Jejunum (tissue), 1 donor: ENCODE measurements around a stretch of chr18.

DNA sequence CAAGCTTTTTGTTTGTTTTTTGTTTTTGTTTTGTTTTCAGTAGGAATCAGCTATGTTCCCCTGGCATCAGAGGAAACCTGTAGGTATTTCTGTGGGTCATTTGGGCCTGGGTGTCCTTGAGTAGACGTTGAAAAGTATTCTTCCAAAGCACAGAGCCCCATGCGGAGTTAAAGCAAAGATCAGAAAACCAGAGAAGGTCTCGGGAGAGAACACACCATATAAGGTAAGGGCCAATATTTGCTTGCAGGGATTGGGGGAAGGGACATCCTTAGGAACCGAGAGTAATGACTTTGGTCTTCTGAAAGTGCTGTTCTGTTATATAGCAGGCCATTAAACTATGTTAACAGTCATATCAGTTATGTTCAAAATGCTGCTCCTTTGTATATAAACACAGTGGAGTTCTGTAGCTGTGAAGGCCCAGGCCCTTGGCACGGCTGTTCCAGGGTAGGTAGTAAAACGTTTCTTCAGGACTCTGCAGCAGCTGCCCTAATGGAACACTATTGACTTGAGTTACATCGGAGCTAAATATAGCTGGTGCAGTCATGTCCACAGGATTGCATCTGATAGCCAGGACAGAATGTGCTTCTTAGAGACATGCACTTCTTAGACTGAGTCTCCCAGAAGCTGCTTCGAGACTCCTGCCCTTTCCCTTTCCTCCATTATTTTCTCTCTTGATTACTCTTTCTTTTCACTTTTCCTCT, 122.3 kb downstream of the SETBP1 start:
- PRO-cap = no peak

DNA sequence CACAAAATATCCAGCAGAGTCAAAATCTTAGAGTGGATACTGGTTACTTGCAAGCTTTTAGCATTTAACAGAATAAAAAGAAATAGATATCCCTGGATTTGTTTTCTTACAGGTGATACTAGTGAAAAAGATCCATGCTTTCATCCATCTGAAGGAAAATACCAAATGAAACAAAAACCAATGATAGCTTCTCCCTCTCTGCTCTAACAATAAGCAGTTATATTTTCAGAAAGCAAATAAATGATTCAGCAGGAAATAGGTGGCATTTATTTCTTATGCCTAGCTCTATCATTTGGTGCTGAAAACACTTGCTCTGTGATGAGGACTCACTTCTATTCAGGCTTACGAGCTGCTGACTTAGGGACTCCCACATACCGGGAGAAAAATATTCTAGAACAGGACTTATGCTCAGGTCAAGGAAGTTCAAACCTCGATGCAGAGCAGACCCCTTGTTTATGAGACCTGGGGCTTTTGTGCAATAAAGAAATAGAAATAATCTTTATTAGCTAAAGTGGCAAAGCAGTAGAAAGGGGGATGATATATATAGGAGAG, 142.6 kb downstream of the SETBP1 start:
- PRO-cap = no peak

GRCh38 chr18:45326606-45326854, 288.7 kb upstream of the SLC14A2 start:
- PRO-cap = no peak

DNA sequence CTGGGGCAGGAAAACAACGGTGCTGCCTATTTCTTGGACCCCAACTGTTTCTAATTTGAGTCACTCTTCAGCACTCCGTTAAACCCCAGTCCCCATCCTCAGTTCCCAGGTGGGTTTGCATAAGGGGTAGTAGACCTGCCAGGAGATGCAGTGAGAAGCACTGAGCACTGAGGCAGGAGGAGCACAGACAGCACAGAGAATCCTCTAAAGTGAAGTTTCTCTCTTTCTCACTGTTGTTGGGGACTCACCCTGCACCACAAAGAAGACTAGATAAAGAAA, 37.3 kb upstream of the SLC14A1 start:
- PRO-cap = no peak

DNA sequence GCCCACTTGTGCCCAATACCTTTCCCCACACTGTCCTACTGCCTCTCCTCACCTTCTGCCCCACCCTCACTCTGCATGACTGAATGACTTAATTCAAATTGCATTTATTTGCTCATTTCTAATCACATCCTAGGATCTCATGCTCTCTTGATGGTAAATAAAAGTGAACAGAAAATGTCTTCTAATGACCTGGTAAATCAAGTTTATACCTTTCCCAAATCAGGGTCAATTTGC, 22.9 kb upstream of the SIGLEC15 start:
- PRO-cap = no peak

- PRO-cap = no peak
These were observed 22.3 kb upstream of the SIGLEC15 start for GRCh38 chr18:45803158-45803561.

DNA sequence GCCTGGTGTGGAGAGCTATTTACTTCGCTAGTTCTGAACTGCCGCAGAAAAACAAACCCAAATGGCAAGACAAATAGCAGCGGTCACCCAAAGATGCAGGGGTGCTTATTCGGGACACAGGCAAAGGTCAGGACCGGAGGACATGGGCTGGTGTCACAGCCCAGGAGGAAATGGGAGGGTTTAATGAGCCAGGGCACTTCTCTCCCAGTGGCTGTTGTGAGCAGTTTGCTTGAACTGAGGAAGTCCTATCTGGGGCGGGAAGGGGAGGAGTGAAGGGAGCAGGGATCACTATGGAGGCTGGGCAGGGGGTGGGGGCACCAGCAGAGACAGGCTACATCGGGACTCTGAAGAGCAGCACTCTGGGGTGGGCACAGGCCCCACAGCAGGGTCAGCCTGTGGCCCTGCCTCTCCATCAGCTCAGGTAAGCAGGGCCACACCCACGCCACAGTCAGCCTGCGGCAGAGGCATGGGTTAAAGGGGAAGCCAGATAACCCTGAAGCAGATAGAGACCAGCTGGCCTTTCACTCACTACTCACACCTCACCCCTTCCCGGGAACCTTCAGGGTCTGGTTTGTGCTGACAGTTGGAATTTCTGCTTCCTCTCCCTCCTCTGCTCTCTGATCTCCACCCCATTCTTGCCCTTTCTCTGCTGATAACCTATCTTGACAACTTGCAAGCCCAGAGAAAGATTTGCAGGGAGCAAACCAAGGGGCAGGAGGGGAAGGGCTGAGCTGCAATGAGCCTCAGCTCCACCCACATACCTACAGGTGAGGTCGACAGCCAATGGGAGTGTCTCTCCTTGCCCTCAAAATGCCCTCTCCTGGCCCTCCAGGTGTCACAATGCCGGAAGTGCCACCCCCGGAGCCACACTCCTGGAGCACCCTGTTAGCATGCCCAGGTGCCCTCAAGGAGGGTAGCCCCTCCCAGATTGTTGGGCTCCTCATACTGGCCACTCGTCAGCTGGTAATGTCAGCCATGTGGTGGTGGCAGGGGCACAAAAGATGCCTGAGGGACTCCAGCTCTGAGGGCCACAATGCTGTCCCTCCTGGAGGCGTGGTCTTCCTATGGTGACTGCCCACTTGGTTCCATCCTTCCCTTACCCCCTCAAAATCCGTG, 3.6 kb downstream of the SIGLEC15 start:
- PRO-cap = bidirectional peak, plus-strand start at position 295 of the sequence, minus-strand start at position 216 of the sequence; unidirectional peak, minus-strand start at position 446 of the sequence; bidirectional peak, plus-strand start at position 835 of the sequence, minus-strand start at position 559 of the sequence

DNA sequence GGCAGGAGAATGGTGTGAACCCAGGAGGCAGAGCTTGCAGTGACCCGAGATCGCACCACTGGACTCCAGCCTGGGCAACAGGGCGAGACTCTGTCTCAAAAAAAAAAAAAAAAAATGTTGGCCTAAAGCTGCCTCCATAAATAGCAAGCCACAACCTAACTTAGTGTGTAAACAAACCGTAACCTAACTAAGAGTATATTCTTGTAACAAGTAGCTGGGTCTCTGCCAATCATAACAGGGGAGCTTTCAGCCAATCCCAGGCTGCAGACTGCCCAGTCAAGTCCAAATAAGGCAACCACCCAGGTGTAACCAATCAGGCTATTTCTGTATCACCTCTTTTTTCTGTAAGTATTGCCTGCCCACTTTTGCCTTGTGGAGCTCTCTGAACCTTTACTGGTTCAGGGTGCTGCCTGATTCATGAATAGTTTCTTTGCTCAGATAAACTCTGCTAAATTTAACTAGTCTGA, 4.6 kb downstream of the PSTPIP2 start:
- PRO-cap = no peak

DNA sequence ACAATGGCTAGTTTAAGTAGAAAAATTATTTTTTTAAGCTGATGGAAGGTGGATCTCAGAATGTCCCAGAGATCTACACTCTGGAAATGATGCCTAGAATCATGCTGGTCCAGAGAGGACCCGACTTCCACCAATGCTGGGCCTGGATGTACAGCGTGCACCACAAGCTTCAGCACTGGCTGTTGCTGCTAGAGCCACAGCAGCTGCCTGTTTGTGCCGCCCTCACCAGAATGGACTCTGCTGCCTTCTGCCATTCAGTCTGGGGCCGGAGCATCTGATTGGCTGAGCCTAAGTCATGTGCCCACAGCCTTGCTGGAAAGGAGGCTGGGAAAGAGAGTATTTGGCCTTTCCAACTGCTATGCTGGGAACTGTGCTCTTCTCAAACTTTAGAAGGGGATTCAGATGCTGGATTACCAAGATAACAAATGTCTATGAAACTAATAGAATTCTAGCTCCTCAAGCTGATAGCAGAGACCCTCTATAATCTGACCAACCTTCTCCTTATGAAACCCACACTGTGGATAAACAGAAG, 4.0 kb upstream of the LOXHD1 start:
- PRO-cap = no peak

DNA sequence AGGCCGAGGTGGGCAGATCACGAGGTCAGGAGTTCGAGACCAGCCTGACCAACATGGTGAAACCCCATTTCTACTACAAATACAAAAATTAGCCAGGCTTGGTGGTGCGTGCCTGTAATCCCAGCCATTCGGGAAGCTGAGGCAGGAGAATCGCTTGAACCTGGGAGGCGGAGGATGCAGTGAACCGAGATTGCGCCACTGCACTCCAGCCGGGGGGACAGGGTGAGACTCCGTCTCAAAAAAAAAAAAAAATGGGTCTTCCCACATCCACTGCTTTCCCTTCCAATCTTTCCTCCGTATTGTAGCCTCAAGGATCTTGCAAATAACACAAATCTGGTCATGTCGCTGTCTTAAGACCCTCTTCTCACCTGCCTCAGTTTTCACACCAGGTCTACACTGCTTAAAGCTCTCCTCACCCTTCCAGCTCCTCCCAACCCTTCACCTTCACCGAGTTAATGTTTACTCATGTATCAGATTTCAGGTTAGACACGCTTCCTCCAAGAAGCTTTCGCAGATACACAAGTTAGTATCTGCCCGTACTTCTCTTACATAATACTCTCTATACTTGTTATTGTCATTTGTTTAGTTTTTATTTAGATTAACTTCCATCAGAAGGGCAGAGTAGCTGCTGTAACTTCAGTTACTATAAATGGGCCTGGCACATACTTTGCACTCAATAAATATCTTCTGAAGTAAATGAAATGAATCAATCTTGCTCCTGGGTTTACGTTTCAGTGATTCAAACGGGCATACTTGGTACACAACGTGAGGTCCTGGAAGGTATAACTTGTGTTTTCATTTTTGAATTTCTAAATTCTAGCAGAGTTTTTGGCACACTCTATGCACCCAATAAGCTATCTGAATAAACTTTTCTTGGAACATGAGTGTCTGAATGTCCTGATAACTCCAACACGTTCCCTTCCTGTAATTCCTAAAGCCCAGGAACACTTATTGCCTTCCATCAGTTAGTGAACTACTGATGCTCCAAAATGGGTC, 1.4 kb downstream of the IER3IP1 start:
- PRO-cap = no peak

- PRO-cap = bidirectional peak, plus-strand start at chr18:47930765, minus-strand start at chr18:47931118; bidirectional peak, plus-strand start at chr18:47931320, minus-strand start at chr18:47931237
These were observed 693 bp upstream of the SMAD2 start for GRCh38 chr18:47930930-47931773.

DNA sequence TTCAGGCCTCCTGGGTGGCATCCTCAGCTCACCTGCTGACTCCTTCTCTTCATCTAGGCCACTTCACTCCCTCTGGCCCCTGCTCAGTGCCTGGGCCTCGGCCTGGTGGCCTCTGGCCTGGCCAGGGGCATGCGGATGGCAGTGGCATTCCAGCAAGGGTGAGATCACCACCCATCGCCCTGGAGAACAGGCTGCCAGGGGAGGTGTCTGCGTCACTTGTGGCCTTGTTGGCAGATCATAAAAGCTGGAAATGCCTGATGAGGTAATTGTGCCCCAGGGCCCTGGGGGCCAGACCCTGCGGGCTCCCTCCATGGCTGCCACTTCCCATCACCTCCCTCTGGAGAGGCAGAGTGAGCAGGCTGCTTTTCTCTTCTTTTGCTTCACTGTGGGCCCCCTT, 72.5 kb upstream of the SMAD2 start:
- PRO-cap = no peak

- PRO-cap = no peak
These were observed 205.2 kb upstream of the SMAD2 start for GRCh38 chr18:48135571-48136119.

GRCh38 chr18:48553125-48553745, 14.4 kb downstream of the CTIF start:
- PRO-cap = no peak

- PRO-cap = no peak
These were observed 124.8 kb downstream of the CTIF start for GRCh38 chr18:48663525-48664234.

DNA sequence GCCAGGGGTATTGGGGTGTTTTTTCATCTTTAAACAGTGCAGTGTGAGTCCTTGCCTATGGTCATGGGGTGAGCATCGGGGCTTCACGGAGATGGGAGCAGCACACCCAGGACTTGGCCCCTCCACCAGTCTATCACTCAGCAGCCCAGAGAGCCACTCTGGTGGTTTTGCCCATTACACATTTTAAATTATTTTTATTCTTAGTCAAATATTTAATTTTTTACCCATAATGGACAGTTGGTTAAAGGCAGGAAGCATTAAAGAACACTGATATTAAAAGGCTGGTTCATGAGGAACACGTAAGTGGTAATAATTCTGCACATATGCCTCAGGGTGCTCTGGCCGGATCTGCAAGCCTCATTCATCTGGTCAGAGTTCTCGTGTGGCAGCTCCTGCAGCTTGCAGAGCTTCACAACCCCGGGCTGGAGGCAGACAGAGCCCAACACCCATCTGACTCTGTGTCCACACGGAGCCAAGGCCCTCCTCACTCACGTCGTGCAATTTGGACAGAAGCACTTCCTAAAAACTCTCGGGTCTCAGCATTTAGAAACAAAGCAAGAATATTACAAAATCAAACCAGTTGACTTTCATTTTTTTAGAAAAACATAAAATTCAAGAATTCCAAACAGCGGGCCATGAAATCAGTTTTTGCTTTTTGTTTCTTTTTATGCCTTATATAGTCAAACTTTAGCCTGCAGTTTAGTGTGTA, 204.1 kb downstream of the CTIF start:
- PRO-cap = no peak

- PRO-cap = no peak
These were observed 149.9 kb downstream of the SMAD7 start for GRCh38 chr18:48800676-48801386.

DNA sequence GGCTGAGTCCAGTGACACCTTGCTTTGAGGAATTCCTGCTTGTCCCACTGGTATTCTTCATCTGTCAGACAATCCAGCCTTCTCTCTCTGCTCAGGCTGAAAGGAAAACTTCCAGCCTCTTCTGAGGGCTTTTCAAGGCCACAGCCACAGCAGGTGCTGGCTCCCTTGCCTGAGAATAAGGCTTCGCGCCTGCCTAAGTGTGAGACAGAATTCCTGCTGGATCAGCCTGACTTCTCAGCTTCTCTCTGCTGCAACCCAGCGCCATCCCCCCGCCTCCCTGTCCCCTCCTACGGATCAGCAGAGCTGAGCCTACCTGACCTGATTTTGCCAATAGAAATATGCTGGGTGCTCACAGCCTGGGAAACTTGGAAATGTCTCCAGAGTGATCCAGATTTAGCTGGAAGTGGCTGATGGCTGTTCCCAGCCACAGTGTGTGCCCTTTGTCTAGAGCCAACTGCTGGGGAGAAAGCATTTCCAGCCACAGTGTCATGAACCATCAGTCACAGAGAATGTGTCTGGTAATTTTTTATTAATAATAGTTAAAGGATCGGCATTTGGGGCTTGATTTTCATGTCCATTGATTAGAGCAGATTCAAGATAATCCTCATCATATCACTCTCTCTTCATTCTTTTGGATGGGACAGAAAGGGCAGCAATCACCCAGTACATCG, 147.8 kb downstream of the SMAD7 start:
- PRO-cap = no peak

- PRO-cap = no peak
These were observed 135.7 kb downstream of the SMAD7 start for GRCh38 chr18:48814946-48815508.

DNA sequence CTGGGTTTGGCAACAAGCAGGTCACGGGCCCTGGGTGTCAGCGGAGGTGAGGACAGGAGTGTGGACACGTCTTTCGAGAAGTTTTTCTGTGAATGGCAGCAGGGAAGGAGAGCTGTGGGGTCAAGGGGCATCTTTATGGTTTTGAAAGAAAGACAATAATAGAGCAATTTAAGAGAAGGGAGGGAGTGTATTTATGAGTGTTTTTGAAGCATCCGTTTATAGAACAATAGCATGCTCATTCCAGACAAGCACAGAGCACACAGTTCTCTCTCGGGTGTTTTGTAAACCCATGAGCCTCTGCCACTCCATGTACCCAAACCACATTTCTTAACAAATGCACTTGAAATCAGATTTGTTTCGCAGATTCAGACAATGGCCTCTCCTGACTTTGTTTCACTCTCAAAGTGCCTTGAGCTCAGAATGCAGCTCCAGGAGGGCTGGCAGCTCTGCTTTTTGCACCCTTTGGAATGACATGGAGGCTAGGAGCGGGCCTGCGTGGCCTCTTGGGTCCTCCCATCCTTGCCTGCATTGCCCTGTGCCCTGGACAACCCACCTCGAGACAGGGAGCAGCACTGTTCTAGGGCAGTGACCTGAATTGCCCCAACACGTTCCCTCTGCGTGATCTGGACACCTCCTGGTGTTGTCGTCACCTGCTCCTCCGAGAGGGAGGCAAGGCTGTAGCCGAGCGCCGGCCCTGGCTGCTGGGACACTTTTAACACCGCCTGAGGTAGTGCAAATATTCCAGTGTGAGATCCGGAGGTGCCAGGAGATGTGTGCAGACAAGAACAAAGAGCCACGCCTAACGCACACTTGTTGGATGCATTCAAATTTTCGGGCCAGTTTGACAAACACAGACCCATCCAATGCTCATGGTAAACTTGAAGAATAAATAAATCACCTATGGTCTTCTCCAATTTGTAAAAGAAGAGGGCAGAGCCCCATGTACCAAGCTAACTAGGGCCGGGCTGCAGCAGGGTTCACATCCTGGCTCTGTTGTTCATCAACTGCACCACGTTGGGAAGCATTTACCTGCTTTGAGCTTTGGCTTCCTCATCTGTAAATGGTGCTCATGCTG, 131.6 kb downstream of the SMAD7 start:
- PRO-cap = no peak